Daoy (cell line): ENCODE results near the genes CDH7, CDH19 and CCDC102B.

- RAMPAGE, long total RNA: no peak
Measured at GRCh38 chr18:65750130-65751323, at the start of gene CDH7. Gene CDH7, plus strand, starts transcription at chr18:65751012.

DNA sequence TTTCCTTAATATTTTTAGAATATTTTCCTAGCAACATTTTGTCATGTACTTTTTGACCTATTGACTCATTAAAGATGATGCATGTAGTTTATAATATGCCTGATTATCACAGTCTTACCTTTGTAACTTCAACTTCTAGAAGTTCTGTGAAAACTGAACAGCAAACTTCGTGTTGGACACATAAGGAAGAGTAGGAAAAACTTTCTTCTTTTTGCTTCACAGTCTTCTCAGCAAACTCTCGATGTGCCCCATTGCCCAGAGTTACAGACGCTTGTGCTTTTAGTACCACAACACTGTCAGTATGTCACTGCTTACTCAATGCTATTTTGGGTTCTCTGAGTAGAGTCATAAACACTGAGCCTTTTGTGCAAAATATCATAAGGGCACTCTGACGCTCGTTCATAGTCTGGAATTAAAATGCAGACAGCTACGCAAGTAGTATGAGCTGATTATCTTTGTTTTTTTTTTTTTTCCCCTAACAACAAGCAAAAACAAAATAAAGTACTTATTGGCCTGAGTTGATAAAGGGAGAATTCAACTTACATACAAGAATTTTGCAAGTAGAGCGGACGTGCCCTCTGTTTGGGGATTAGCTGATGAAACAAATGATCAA, at the start of gene CDH19:
CDH19 (minus strand) TSS at position 255 of the 613 bp plus-strand sequence.
- RAMPAGE, long total RNA: no peak

DNA sequence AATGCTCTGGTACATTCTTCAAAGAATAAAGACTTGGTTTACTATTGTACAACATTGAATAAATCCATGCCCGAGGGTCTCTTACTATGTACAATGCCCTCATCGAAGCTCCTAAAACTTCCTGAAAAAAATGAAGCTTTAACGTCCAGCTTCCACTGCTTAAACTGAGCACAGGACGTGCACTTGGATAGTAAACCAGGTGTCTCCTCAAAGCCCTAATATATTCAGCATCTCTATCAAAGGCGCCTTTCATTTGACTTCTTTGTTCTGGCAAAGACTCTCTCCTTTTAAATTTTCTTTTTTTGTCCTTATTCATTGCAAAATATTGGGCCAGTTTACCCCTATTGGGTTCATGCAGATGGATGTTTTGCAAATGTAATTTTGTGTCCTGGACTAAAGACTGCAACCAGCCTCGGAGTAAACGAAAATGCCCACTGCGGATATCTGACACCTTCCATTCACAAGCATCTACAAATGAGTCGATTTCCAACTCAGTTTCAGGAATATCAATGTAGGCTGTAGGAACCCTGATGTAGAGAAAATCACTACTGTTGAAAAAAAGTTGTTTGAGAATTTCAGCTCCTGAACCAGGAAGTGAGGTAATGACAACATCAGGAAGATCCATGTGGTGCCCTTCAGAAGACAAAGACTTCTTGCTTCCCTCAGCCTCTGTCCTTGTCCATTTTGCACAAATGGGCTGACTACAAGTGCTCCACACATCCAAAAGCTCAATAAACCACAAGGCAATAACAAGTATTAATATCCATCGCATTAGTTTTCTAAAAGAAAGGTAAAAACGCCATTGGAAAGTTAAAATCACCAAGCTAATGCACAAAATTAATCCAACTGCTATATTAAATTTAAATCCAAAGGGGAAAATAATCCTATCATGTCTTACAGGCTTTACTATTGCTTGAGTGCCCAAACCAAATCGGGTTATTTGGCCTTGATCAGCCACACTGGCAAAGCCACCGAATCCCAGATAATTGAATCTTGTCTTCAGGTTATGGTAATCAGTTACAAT, 4.8 kb downstream of the DSEL start:
- RAMPAGE, long total RNA: no peak

- RAMPAGE, long total RNA: no peak
Measured at GRCh38 chr18:68798007-68798475, at the start of gene CCDC102B. Gene CCDC102B, plus strand, starts transcription at chr18:68798080.

DNA sequence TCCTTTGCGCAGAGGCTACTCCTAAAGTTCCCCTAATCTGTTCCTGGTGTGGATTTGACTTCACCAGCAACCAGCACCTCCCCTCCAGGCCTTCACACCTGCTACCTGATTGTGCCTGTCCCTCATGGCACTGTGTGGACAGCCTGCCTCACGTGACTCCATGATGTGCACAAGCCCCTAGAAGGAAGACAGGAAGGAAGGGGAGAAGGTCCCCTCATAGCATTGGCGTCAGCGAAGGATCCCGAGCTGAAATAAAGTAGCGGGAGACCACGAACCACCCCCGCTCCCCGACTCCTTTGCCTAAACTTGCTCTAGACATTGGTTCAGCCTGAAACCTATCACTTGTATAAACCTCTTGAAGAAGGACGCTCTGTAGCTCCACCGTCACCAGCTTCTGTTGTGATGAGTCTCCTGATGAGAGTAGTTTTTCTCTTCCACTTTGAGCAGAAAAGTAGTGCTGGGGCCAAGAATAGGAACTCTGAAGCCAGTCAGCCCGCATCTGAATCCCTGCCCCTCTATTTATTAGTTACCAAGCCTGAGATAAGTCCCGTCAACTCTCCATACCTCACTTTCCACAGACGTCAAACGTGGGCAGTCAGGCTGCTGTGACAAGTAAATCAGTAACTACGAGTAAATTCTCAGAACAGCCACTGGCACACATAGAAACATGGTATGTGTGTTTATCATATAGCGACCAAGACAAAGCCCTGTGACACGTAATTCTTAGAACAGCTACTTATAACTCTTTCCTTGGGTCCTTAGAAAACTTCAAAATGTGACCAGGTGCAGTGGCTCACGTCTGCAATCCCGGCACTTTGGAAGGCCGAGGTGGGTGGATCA, 61.8 kb downstream of the CD226 start:
- RAMPAGE, long total RNA: no peak

- RAMPAGE, long total RNA: no peak
Measured at GRCh38 chr18:70190440-70190842, 15.0 kb downstream of the RTTN start.

DNA sequence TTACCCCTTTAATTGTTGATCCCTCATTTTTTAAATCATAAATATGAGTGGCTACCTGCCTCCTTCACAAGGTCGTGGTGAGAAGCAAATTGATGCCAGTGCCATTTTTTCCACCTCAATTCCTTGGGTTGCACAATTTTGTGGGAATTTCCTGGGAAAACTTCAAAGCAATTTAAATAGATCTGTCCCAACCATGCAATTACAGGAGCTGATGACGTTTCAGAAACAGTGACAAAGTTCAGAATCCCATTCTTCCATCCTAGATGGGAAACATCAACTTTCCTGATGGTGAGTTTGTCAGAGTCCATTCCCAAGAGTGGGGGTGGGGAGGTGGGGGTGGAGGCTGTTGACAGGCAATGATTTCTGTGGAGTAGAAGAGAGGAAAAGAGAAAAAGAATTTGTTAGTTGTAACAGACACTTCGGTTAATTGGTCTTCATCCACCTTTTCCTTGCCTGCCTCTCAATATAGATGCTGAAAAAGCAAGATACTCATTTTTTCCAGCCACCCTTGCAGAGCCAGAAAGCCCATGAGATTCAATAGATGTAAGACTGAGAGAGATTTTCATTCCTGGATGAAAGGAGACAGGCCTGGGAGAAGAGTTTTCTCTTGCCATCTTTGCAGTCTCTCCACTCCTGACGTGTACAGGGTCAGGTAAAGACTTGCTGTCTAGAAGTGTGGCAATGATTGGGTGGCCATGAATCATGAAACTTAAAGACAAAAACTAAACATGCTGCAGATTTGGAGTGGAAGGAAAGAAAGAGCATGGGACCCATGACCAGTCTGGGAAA, 47.2 kb downstream of the SOCS6 start:
- RAMPAGE, long total RNA: no peak

DNA sequence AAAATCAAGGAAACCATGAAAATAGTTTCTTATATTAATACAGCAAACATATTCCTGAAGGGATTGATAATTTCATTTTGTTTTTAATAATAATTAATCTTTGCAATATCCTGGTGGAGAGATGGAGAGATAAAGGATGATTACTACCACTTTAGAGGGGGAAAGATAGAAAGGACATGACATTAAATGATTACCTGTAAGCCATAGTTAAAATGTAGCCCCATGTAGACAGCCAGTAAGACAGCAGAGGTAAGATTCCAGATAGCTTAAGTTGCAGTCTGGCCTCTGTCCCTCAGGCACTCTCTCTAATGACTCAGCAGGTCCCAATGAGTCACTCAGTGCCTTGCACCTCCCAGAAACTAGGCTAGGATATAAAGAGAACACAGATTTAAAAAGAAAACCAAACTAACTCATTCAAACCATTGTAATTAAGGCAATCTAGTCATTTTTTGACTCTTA, 48.2 kb downstream of the SOCS6 start:
- RAMPAGE, long total RNA: no peak

DNA sequence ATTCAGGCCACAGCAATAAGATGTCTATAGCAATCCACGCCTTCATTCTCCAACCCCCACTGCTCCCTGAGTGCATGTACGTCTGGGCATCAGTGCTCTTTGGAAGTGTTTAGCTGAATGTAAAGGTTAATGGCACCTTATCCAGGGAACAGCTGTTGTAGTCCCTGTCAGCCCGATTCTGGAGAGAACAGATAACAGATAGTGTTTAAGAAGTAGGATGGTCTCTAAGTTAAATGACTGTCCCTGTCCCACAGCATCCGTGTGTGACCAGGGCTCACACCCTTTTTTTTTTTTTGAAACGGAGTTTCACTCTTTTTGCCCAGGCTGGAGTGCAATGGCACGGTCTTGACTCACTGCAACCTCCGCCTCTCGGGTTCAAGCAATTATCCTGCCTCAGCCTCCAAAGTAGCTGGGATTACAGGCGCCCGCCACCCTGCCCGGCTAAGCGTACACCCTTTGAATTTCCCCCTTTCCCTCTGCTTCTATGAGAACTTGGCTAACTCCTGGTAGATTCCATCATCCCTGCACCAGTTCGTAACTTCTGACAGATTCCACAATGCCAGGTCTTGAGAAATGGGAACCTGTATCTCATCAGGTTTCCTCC, 89.6 kb downstream of the SOCS6 start:
- RAMPAGE, long total RNA: no peak

GRCh38 chr18:70650181-70650584, 361.3 kb downstream of the SOCS6 start:
- RAMPAGE, long total RNA: no peak

DNA sequence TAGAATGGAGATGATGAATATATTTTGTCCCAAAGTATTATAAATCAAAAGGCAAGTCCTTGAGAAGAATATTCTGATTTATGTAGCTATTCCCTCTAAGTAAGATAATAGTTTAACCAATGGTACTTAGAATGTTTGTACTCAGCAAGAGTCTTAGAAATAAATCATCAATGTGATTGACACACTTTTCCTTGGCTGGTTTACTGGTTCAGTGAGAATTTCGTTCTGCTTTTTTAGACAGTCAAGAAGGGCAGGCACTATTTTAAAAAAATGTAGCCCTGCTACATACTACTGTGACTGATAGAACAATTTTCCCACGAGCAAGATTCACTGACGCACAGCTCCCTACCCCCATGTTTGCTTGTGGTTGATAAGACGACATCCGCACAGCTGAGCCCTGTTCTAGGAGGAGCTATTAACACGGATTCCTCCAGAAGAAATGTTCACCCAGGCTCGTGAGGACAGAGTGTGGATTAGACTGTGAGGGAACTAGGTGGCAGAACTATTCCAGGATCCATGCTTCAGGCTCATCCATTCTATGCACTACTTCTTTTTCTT, 370.1 kb downstream of the SOCS6 start:
- RAMPAGE, long total RNA: no peak

GRCh38 chr18:72208889-72209727, 335.0 kb downstream of the CBLN2 start:
- RAMPAGE, long total RNA: no peak

GRCh38 chr18:72868476-72869437, 970 bp upstream of the NETO1 start:
- RAMPAGE, long total RNA: no peak

DNA sequence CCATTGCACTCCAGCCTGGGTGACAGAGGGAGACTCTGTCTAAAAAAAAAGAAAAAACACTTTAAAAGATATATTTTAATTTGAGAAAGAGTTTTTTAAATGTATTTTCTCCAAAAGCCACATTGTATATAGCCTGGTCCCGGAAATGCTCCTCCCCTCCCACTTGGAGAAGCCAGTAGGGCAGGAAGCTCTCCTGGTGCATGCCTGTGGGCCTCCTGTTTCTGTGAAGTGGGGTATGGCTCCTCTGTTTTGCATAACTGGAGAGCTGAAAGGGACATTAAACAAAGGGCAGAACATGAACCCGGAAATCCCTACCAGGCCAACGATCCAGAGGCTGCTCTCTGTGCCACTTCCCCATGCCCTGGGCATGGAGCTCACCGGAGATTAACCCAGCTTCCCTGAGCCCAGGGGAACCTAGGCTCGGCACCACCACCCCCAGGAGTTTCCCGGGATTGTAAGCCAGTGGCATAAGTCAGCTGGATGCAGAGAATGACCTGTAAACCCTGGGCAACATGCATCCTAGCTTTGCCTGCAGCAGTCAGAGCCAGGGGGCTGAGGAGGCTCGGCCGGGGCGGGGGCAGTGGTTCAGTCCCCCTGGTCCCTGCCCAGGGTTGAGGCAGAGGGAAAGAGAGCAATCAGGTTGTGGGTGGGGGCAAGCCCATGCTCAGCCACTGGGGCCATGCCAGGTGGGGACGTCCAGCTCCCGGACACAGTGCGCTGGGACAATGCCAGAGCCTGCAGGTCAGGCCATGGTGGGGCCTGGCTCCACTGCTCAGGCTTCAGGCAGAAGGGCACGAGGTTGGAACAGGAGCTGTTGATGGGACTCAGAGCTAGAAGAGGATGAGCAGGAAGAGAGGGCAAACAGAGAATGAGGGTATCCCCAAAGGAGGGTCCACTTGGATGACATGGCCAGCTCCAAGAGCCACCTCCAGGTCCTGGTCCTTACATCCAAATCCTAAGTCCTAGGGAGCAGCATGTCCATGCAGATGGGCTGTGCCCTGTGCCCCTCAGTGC, 49.5 kb downstream of the TIMM21 start:
- RAMPAGE, long total RNA: no peak

GRCh38 chr18:74255028-74255833, 36.5 kb downstream of the CYB5A start:
- RAMPAGE, long total RNA: no peak

- RAMPAGE, long total RNA: no peak
Measured at GRCh38 chr18:74266096-74266676, 25.6 kb downstream of the CYB5A start.

DNA sequence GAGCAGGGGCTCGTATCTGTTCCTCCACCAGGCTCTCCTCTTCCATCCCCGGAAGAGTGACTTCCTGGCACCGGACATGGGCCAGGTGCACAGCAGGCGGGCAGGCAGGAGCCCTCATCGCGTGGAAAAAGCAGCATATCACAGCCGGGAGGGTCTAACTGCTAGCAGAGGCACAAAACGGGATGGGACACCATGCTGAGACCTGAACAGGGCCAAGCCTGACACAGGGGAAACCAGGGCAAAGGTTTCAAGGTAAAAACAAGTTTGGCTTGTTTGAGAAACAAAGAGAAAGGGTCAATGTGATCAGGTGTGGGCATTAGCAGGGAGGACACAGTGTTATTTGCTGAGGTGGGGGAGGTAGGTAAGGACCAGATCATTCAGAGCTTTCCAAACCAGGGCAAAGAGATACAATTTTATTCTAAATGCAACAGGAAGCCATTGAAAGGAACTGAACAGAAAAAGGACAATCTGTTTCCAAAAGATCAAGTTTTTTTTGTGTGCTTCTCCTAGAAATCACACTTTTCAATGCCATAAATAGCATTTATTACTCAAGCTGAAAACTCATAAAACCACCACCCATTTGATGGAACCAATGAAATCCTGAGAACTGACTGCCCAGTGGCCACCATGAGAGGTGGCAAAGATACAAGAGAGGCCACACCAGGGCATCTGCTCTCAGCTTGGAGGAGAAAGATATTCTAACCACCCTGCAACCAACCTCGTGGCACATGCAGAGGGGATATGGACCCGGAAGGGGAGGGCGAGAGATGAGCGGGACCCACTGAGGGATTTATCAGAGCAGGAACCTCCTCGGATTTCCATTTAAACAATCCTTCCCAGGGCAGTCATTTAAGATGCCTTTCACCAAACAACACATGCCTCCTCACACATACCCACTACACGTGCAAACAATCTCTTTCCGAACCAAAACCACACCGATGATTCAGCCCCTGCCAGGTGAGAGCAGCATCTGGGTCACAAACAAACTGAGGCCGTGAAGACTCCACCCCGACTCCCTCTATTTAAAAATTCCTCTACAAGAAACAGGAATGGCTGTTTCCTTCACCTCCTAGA, 9.0 kb downstream of the CYB5A start:
- RAMPAGE, long total RNA: no peak

- RAMPAGE, long total RNA: no peak
Measured at GRCh38 chr18:74378009-74378607, 62.5 kb downstream of the C18orf63 start.

- RAMPAGE, long total RNA: no peak
Measured at GRCh38 chr18:74454417-74454895, 2.7 kb downstream of the DIPK1C start.

DNA sequence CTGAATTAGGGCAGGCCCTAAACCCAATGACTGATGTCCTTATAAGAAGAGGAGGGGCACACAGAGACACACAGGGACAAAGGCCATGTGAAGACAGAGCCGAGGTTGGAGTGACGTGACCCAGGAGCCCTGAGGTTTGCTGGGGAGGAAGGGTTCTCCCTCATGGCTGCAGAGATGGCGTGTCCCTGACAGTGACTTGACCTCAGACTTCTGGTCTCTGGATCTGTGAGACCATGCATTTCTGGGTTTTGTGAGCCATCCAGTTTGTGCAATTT, 15.8 kb upstream of the CNDP2 start:
- RAMPAGE, long total RNA: no peak